Upper lobe of left lung (tissue), 5 donors: Measurements from ENCODE around the genes ELP6, NME6, PFKFB4, UCN2 and SLC26A6.

GRCh38 chr3:47379960-47380234, 924 bp upstream of the PTPN23 start:
- PRO-cap, 2 experiments, result no peak in any of the 2 experiments
- RAMPAGE, long total RNA, 4 experiments, result no peak in any of the 4 experiments

- PRO-cap, 2 experiments, result no peak in any of the 2 experiments
- RAMPAGE, long total RNA, 4 experiments, result no peak in any of the 4 experiments
These were observed 41.9 kb downstream of the SCAP start for GRCh38 chr3:47433899-47434178.

DNA sequence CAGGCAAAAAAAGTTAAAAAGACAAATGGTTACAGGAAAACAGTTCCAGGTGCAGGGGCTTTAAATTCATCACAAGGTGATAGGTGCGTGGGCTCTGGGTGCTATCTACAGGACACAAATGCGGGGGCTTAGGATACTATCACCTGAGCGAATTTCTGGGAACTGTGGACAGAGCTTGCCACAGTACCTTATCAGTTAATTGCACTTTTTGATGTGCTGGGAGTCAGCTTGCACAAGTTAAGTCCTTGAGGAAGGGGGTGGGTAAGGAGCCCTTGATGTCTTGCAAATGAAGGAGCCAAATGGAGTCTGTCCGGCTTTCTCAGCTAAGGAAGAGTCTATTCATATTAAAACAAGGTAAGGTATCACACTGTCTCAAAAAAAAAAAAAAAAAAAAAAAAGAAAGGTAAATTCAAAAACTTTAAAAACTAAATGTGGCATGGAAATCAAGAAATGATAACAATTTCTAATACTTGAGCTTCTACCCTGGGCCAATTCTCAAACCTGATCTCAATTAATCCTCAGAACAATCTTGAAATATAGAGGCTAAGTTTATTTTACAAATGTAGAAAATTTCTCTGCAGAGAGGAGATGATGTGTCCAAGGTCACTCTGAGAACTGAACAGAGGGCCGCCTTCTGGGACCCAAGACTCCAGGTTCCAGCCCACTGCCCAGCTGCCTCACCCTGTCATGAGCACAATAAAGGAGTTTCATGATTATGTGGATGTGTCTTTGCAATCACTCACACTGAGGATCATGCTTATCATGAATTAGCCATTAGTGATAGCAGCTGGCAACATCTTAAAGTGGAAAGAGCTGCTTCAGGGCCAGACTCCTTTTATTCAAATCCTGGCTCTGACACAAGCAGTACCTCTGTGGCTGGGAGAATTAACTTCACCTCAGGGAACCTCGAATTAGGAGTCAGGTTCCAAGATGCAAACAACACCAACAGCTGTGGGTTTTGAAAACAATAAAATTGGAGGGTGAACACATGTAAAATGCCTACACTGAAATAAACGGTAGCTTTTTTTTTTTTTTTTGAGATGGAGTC, 6.3 kb upstream of the SCAP start:
- PRO-cap, 2 experiments, result no peak in any of the 2 experiments
- RAMPAGE, long total RNA, 4 experiments, result no peak in any of the 4 experiments

DNA sequence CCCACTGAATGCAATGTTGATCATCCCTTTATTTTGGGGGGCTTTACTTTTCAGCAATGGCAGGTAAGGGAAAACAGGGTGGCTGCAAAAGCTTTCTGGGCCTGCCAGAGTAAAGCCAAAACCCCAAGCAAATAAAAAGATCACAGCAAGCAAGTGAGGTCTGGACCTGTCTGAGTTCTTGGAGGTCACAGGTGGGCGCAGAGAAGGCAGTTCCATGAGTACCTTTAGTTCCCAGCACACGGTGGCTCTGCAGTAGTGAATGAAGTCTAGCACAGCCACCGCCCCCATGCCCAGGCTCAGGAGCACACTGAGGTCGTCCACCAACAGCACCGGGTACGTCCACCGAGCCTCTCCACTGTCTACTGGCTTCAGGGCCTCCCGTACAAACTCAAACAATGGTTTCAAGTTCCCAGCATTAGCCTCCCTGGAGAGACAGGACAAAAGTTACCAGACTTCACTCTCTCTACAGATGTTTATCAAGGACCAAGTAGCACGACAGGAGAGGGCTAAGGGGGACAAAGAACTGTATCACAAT, 12.0 kb downstream of the ELP6 start:
- PRO-cap, 2 experiments, result no peak in any of the 2 experiments
- RAMPAGE, long total RNA, 4 experiments, result no peak in any of the 4 experiments

- PRO-cap, 2 experiments, result peak in 2 of 2 experiments; most common plus-strand start chr3:47513589 (in 1); most common minus-strand start chr3:47513702 (in 2)
- RAMPAGE, long total RNA, 4 experiments, result start-site peak on the minus strand in 4 of 4 experiments, at chr3:47513679-47513720 at its widest, 9 to 70 reads per replicate
These were observed at the start of gene ELP6 for GRCh38 chr3:47513137-47514144. TSS of gene ELP6 (minus strand) at chr3:47513712.

- PRO-cap, 2 experiments, result no peak in any of the 2 experiments
- RAMPAGE, long total RNA, 4 experiments, result no peak in any of the 4 experiments
These were observed 36.0 kb downstream of the SMARCC1 start for GRCh38 chr3:47745671-47746191.

GRCh38 chr3:47844315-47844661, 41.4 kb downstream of the DHX30 start:
- PRO-cap, 2 experiments, result no peak in any of the 2 experiments
- RAMPAGE, long total RNA, 4 experiments, result no peak in any of the 4 experiments

DNA sequence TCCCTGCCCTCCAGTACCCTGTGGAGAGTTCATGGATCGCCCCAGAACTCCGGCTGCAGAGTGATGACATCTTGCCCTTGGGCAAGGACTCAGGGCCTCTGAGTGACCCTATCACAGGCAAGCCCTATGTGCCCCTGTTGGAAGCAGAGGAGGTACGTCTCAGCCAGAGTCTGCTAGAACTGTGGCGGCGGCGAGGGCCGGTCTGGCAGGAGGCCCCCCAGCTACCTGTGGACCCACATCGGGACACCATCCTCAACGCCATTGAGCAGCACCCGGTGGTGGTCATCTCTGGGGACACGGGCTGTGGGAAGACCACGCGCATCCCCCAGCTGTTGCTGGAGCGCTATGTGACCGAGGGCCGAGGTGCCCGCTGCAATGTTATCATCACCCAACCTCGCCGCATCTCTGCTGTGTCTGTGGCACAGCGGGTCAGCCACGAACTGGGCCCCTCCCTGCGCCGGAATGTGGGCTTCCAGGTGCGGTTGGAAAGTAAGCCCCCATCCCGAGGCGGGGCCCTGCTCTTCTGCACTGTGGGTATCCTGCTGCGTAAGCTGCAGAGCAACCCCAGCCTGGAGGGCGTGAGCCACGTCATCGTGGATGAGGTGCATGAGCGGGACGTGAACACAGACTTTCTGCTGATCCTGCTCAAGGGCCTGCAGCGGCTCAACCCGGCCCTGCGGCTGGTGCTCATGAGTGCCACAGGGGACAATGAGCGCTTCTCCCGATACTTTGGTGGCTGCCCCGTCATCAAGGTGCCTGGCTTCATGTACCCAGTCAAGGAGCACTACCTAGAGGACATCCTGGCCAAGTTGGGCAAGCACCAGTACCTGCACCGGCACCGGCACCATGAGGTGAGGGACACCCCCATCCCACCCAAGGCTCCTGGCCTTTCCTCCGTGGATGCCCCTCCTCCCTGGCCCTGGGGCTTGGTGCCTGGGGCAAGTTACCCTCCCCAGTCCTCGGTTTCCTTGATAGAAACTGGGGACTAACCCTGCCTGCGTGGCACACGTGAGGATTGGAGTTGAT, 43.5 kb downstream of the DHX30 start:
- PRO-cap, 2 experiments, result no peak in any of the 2 experiments
- RAMPAGE, long total RNA, 4 experiments, result no peak in any of the 4 experiments

GRCh38 chr3:47916148-47917164, 99.8 kb downstream of the MAP4 start:
- PRO-cap, 2 experiments, result no peak in any of the 2 experiments
- RAMPAGE, long total RNA, 4 experiments, result no peak in any of the 4 experiments

- PRO-cap, 2 experiments, result no peak in any of the 2 experiments
- RAMPAGE, long total RNA, 4 experiments, result no peak in any of the 4 experiments
These were observed 2.7 kb upstream of the MAP4 start for GRCh38 chr3:48018826-48019374.

- PRO-cap, 2 experiments, result peak in 2 of 2 experiments; most common plus-strand start chr3:48301457 (in 1); most common minus-strand start chr3:48301367 (in 1)
- RAMPAGE, long total RNA, 4 experiments, result start-site peak on the plus strand in 1 of 4 experiments, at chr3:48301449-48301500 at its widest, 9 reads per replicate; start-site peak on the minus strand in 4 of 4 experiments, at chr3:48301338-48301404 at its widest, 22 to 278 reads per replicate
These were observed at the start of gene NME6 for GRCh38 chr3:48301248-48301829. TSS of gene NME6 (minus strand) at chr3:48301367.

DNA sequence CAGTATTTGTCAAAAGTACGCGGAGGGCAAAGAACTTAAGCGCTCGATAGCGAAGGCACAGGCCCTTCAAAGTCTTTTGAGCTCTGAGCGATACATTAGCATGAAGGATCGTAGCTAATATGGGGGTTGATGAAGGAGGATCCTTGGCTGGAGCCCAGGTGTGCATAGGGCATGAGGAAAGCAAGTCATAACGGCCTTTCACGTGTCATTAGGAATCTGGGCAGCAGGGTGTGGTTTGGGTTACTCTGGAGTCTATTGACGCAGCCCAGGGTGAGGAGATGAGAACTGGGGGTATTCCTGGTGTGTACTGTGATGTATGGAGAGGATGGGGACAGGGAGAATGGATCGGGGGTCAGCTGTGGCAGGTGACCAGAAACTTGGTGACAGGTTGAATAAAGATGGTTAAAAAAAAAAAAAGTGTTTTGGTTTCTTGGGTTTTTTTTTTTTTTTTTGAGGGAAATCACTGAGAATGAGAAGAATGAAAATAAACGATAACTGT, 712 bp upstream of the NME6 start:
- PRO-cap, 2 experiments, result no peak in any of the 2 experiments
- RAMPAGE, long total RNA, 4 experiments, result no peak in any of the 4 experiments

- PRO-cap, 2 experiments, result no peak in any of the 2 experiments
- RAMPAGE, long total RNA, 4 experiments, result no peak in any of the 4 experiments
These were observed 4.9 kb upstream of the FBXW12 start for GRCh38 chr3:48367089-48367510.

GRCh38 chr3:48398257-48399155, 26.5 kb downstream of the FBXW12 start:
- PRO-cap, 2 experiments, result no peak in any of the 2 experiments
- RAMPAGE, long total RNA, 4 experiments, result no peak in any of the 4 experiments

GRCh38 chr3:48422663-48423299, 7.1 kb downstream of the PLXNB1 start:
- PRO-cap, 2 experiments, result no peak in any of the 2 experiments
- RAMPAGE, long total RNA, 4 experiments, result no peak in any of the 4 experiments

GRCh38 chr3:48430761-48431220, 905 bp upstream of the PLXNB1 start:
- PRO-cap, 2 experiments, result no peak in any of the 2 experiments
- RAMPAGE, long total RNA, 4 experiments, result no peak in any of the 4 experiments

DNA sequence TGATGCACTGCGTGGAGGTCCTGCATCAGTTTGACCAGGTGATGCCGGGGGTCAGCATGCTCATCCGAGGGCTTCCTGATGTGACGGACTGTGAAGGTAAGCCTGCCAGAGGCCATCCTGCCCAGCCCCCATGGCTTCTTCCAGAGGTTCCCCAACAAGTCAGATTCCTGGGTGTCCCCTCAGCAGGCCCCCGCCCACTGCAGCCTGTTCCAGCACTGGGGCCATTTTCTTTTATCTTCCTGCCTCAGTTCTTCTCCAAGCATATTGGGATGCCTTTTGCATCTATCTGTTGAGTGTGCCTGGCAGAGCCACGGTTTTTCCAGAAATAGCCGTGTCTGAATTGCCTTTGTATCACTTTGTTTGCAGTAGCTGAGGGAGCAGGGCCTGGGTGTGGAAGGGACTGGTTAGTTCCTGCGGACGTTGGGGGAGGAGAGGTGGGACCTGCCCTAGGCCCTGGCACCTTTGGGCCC, 1.0 kb upstream of the TREX1 start:
- PRO-cap, 2 experiments, result no peak in any of the 2 experiments
- RAMPAGE, long total RNA, 4 experiments, result no peak in any of the 4 experiments

DNA sequence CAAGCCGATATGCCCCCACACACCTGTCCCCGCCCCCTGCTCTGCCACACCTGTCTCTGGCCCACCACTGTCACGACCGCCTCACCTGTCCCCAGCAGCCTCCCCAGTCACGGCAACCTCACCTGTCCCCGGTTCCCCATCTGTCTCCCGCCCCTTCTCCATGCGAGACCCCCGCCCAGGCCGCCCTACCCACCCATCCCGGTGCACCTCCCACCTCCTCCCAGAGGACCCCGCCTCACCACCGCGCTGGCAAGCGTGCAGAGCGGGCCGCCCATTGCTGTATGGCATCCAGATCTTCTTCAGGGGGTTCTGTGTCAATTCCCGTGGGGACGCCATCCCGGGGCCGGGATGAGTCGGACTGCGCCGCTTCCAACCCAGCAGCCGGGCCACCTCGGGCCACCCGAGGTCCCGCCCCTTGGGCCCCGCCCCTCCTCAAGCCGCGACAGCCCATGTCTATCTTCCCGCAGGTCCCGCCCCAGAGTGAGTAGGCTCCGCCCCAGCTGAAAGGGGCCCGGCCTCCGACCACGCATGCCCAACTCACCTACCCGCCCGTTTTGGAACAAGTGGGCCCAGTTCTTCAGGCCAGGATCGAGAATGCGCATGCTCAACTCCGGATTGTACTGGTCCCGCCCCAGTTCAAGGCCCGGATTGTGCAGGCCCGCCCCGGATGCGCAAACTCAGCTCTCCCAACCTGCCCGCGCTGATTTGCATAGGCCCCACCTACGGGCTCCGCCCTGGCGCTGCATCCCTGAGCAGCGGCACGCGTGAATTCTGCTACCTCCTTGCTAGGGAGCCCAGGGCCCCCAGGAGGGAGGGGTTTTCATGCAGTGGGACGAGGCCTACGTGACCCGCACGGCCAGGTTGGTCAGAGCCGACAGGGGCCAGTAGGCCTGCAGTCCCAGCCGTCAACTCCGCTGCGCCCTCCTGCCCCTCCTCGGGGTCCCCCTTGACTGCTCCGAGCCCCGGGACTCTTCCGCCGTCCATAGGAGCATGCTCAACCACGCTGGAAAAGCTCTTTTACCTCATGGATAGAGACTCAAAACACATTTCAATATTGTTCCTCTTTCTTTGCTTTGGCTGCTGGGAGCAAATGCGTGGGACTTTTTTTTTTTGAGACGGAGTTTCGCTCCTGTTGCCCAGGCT, at the start of gene PFKFB4:
TSS of gene PFKFB4 (minus strand) at position 362 of the 1,143 bp plus-strand sequence.
- PRO-cap, 2 experiments, result peak in 2 of 2 experiments; most common plus-strand start position 572 of the sequence (in 1); most common minus-strand start position 402 of the sequence (in 2)
- RAMPAGE, long total RNA, 4 experiments, result start-site peak on the minus strand in 4 of 4 experiments, centred at positions 355 to 401 of the sequence, 17 to 63 reads per replicate

DNA sequence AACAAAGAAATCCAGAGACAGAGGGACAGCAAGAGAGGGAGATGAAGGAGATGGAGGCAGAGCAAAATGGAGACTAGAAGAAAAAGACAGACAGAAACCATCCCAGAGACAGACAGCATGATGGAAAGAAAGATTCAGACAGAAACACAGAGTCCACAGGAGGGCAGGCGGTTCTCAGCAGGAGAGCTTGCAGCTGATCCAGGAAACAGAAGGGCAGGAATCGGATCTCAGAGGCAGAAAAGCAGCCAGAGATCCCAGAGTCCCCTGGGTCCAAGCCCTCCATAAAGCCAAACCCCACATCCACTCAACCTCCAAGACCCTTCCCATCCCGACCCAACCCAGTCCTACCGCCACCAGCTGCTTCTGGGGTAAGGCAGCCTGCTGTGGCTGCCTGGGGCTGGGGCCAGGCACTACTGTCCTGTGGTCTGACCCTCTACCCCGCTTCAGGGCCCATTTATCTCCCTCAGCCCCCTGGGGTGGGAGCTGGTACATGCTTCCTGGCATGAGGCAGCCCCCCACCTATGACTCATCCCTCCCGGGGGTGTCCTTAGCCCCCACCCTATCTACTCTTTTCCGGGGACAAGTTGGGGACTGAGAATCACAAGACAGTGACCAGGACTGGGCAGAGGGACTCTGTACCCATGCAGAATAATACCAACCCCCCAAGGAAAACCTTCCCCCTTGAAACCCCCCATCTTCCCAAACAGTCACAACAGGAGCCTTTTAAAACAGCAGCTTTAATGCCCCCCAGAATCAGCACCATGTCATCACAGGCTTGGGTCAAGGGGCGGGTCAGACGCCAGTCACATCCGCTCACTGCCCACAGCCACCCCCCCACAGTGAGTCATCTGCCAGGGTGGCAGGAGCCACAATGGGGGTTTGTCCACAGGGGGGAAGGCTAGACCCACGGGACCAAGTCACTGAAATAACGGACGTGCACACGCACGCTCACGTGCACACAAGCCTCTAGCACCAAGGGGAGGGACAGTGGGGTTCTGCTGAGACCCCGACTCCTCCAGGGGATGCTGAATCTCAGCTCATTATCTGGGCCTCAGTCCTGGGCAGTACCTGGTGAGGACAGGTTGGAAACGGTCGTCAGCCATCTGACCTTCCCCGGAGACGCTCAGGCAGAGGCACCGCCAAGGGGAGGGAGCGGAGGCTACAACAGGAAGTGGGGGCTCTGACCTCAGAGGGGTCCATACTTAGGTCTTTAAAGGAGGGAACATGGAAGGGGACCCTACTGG, at the start of gene UCN2:
TSS of gene UCN2 (minus strand) at position 427 of the 1,244 bp plus-strand sequence.
- PRO-cap, 2 experiments, result no peak in any of the 2 experiments
- RAMPAGE, long total RNA, 4 experiments, result no peak in any of the 4 experiments

DNA sequence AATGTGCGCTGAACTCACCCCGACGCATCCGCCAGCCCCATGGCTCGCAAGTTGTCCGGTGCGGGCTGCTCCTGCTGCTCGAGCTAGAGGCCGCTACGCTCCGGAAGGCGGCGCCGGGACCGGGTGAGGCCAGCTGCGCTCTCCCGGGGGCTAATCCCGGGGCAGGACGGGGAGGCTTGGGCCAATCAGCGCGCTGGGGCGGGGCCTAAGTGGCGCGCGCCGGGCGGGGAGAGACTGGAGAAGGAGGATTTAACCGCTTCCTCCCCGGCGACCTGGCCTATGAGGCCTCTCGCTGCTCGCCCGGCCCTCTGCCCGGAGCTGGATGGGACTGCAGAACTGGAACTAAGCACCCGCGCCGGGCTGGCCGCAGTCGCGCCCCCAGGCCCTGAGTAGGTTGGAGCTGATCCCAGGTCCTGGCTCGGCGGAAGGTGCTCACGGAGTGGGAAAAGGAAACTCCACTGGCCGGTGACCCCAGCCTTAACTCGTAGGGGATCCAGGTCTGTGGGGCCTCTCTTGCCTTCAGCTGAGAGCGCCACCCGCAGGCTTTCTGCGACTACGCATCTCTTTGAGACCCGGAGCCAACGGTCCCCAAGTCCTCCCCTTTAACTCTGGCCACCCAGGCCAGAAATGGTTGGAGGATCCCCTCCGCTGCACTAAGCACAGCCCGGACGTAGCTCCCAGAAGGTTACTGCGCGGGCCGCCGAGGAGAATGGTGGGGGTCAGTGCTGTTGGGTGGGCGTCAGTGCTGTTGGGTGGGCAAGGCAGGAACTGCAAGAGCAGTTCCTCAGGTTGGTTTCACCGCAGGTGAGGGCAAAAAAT, at the start of gene SLC26A6:
TSS of gene SLC26A6 (minus strand) at position 109 of the 819 bp plus-strand sequence.
- PRO-cap, 2 experiments, result peak in 2 of 2 experiments; most common plus-strand start position 212 of the sequence (in 1); most common minus-strand start position 57 of the sequence (in 2)
- RAMPAGE, long total RNA, 4 experiments, result start-site peak on the minus strand in 3 of 4 experiments, centred at positions 95 to 118 of the sequence, 49 to 108 reads per replicate